Mesenchymal stem cell of Wharton's jelly (primary cell): ENCODE results near the gene DUSP11.

DNA sequence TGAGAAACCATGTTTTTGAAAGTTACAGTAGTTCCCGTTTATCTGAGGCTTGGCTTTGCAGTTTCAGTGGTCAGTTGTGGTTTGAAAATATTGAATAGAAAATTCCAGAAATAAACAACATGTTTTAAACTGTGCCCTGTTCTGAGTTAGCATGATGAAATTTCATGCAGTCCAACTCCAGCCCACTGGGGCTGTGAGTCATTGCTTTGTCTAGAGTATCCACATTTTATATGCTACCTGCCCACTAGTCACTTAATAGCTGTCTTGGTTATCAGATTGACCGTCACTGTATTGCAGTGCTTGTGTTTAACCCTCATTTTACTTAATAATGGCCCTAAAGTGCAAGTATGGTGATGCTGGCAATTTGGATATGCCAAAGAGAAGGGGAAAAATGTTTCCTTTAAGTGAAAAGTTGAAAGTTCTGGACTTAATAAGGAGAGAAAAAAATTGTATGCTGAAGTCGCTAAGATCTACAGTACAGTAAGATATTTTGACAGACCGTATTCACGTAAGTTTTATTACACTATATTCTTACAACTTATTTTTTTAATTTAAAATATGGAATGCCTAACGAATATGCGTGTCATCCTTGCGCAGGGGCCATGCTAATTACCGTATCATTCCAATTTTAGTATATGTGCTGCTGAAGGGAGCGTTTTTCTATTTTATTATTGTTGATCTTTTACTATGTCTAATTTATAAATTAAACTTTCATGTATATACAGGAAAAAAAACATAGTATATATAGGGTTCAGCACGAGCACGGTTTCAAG, 47.8 kb downstream of the ZNF638 start:
- CAGE, long polyA plus RNA = no peak

DNA sequence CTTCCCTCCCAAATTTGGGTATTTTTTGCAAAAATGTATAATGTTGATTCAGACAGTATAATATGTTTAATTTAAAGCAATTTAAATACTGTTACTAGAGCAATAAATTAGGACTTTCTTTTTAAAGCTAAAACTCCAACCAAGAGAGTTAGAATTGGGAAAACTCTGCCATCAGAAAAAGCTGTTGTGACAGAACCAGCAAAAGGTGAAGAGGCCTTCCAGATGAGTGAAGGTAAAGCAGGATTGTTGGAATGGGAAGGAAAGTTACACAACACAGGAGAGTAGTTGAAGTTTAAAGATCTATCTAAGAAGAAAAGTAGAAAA, 38.1 kb upstream of the DYSF start:
- CAGE, long polyA plus RNA = no peak

DNA sequence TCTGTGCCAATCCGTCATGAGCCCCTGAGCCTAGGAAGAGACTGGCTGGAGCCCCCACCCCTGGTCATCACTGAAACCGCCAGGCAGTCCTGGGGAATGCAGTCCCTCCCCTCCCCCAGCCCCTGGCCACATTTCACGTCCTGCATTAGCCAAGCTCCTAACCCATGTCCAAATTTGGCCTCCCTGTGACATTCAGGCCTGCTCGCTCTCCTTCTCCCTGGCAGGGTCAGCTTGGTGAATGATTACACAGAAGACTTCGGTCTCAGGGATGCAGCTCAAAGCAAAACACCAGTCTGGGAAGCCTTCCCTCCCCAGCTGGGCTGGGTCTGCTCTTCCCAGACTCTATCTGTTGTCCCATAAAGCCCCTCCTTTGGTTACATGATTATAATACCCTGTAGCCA, 10.3 kb upstream of the DYSF start:
- CAGE, long polyA plus RNA = no peak

DNA sequence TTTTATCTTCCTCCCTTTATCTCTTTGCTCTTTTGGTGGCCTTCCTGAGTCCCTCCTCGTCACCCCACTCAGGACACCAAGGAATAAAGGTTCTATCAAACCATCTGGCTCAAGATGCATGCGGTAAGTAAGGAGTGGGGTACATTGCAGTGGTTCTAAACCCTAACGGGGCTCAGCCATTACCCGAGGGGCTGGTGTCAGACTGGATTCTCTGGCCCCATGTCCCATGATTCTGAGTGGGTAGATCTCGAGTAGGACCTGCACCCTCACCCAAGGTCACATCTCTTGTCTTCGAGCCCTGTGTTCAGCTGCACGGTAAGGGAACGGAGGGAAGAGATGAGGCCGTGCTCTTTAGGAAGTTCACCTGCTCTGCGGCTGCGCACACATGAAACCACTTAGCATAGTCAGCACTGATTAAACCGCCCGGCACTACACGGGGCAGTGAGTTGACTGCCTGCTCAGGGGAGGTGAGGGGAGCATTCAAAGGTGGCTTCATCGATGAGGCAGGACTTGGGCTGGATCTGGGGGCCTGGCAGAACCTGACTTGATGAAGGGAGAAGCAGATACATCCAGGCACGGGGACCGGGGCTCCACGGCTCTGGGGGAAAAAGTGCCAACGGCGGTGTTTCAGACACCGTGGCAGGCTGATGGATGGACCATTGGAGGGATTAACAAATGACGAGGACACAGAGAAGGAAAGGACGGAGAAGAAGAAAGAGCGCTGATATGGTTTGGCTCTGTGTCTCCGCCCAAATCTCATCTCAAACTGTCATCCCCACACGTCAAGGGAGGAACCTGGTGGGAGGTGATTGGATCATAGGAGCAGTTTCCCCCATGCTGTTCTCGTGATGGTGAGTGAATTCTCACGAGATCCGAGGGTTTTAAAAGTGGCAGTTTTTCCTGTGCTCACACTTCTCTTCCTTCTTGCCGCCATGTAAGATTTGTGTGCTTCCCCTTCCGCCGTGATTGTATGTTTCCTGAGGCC, 248.7 kb downstream of the CYP26B1 start:
- CAGE, long polyA plus RNA = no peak

DNA sequence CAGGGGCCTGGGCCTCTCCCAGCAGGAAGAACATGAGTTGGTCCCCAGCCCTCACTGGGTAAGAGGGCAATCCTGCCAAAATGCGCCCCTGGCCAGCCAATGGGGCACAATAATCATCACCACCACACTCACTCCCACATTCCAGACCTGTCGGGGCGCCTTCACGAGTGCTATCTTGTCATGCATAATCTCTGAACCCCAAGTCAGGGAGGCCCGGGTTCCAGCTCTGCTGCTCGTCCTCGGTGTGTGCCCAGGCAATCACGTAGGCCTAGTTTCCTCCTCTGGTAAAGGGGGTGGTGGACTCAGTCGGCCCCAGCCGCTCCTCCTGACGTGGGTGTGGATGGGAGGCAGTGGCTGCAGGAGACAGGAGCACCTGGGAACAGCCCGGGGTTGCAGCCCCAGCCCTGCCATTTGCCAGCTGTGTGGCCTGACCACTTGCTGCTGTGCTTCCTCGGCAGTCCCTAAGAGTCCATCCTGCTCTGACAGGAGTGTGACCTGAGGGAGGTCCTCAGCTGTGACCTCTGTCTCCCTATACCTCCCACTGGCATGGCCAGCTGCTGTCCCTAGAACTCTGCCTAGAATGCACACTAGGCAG, 115.0 kb downstream of the CYP26B1 start:
- CAGE, long polyA plus RNA = no peak

DNA sequence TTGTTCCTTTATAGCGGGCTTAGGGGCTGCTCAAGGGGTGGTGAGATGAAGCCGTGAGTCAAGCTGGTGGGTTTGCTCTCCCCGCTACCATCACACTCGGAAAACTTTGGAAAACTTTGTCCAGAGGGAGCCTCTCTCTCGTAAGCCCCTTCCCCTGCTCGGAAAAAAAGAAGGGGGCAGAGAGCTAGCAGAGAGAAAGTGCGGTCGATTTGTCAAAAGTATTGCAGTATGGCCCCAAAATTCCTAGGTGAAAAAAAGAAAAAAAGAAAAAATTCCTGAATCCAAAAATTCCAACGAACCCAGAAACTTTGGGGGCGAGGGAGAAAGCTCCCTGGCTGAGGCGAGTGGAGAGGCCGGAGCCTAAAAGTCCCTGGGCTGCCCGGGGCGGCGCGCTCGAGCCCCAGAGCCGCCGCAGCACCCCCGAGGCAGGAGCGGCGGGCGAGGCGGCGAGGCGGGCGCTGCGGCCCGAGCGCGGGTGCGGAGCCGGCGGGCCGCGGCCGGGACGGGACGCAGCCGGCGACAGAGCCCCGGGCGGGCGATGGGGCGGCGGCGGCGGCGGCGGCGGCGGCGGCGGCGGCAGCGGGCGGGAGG, 531 bp upstream of the CYP26B1 start:
- CAGE, long polyA plus RNA = no peak

DNA sequence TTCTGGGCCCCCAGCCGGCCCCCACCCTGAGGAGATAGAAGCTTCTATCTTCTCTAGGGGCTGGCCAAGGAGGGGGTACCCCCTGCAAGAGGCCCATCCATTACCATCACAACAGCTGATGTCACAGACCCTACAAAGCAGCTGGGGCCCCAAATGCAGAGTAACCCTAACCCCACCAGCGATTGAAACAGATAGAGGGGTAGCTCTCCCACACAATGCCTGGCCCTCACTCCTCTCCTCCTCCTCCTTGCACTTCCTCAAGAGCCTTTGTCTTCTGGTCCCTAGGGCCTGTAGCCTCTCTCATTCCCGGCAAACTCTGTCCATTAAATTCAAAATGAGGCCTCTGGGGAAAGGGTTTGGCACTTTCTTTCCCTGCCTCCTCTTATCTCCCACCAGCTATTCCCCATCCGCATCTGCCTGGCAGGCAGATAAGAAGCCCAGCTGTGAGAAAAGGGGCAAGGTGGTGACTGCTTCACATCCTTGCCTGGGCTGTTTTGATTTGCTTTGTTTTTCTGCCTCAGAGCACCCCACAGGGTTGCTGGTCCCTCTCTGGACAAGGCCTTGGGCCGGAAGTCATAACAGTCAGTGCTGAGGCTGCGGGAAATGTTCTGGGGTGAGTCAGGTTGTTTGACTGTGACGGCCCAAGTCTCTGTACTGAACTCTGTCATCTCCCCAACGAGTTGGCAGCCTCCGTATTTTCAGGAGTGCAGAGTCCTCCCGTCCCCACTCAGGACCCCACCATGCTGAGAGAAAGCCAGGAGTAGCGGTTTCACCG, 26.1 kb upstream of the CYP26B1 start:
- CAGE, long polyA plus RNA = no peak

DNA sequence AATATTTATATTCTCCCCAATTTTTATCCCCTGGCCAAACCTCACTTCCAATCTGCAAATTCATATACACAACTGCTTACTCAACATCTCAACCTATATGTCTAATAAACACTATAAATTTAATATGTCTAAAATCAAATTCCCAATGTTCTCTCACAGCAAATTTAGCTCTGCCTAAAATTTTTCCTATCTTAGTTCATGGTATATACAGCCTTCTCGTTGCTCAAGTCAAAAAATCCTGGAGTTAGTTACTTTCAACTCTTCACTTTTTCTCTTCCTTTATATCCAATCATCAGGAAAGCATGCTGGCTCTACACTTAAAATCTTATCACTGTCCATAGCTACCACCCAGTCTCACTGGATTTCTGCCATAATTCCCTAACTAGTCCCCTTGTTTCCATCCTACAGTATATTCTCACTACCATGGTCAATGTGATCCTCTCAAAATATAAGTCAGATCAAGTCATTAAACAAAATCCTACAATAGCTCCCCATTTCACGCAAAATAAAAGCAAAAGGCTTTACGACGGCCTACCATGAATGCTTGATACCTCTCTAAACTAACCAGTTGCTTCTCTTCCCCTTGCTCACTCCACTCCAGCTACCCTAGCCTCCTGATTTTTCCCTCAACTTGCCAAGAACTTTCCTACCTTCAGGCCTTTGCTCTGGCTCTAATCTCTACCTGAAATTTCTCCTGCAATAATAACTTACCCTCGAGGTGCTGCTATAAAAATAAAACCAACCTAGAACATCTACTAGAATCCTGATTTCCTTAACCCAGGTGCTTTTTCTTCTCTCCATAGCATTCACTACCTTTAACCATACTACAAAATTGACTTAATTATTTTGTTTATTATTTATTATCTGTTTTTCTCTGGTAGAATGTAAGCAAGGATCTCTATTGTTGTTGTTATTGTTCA, 337.2 kb downstream of the EXOC6B start:
- CAGE, long polyA plus RNA = no peak

DNA sequence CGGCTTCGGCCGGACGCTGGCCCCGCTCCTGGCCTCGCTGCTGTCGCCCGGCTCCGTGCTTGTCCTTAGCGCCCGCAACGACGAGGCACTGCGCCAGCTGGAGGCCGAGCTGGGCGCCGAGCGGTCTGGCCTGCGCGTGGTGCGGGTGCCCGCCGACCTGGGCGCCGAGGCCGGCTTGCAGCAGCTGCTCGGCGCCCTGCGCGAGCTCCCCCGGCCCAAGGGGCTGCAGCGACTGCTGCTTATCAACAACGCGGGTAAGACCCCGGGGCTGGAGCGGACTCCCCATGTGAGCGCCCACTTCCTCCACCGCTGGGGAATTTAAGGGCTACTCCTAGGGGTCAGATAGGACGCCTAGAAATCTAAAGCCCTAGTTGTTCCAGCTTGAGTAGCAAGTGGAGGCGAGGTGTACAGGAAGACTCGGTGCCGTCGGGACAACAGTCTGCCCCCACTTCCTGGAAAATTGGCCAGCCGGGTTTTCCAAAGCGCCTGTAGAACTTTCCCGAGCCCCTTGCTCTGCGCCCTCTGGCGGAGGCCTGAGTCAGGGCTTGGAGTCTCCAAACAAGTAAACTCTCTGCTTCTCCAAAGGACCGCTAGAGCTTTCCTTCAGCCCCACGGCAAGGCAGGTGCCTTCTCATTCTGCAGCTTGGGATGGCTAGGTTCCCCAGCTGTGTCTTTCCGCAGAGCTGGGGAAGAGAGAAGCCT, 426 bp downstream of the SPR start:
- CAGE, long polyA plus RNA = no peak

DNA sequence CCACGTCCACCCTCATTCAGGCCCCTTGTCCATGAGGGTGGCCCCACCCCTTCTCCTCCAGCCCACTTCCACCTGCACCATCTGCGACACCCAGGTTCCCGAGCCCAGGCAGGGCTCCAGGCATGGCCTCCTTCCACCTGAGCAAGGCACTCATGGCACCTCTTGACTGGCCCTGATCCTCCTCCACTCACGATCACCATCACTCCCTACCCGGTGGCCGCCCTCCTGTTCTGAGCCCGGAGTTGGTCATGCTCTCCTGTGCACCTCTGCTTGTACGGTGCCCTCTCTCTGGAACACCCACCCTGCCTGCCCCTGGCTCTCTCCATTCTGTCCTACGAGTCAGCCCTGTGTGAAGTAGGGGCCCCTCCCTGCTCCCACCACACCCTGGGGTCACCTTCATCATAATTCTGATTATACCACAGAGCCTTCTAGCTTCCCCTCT, 76.9 kb downstream of the SFXN5 start:
- CAGE, long polyA plus RNA = no peak

DNA sequence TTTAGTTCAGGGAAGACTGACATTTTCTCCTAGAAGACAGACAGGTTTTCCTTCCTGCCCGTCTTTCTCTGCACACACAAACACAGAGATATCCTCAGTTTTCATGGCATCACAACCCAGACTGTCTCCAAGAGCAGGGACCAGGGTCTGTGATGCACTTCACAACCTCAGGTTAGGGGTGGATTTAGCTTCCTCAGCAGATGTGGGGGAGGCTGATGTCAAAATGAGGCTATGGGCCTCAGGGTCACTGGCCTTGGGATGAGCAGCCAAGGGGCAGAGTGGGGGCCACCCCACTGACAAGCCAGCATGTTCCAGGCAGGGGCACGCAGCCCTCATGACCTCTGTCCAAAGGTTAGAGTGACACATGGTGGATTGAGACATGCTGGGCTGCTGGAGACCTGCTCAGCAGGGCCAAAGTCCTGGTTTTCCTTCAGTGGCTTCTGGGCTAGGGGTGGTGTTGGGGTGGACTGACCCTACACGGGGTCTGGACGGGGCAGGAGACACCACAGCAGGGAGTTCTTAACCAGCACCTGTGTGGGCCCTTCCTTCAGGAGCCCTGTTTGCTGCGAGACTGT, 70.5 kb downstream of the SFXN5 start:
- CAGE, long polyA plus RNA = no peak

DNA sequence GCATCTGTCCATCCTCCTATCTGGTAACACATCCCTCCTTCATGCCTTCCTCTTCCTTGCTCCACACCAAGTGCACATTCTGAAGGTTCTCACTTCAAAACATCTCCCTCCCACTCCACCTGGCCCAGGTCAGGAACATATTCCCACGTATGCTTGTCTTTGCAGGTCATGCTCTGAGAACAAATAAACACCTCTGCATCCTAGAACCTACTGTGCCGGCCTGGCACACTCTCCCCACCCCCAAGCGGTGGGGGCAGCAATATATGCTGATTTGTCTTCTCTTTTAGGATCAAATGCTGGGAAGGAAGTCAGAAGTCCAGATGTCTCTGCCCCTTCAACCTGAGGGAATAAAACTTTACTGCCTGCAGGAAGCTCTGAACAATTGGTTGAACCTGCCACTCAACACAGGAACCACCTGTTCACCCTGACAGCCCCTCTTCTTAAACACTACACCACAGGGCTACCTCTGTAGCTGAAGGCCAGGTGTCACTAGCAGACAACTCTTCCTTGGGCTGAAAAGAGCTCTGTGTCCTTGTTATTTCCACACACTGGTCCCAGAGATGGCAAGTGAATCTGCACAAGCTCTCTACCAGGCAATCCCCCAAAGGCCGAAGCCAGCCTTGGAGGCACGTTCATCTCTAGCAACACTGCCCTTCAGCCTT, 12.8 kb upstream of the SFXN5 start:
- CAGE, long polyA plus RNA = no peak

DNA sequence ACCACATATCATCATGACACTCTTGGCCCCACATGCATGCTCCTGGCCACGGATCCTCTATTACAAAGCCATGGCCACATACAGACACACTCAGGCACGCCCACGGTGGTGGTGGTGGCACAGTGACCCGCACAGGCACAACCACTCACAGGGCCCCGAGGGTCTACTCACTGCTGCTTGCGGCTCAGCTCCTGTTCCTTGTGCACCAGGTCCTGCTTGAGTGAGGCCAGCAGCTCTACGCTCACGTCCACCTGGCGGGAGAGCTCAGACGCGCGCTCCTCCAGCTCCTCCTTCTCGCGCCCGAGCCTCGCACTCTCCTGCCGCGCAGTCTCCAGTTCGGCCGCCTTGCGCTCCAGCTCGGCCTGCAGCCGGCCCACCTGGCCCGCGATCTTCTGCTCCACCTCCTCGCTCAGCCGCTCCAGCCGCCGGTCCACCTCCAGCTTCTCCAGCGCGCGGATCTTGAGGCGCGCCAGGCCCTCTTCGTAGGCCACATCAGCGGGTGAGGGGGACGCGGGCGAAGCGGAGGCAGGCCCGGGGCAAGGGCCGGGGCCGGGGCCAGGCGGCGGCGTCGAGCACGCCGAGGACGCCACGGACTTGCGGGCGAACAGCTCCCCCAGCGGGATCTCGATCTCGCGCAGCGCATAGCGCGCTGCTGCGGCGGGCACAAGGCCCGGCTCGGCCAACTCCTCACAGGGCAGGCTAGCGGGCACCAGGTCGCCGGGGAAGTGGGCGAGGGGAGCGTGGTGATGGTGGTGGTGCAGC, 15.5 kb downstream of the FBXO41 start:
- CAGE, long polyA plus RNA = no peak

- CAGE, long polyA plus RNA = no peak
These were observed 36.1 kb downstream of the TPRKB start for GRCh38 chr2:73700935-73701634.

GRCh38 chr2:73779083-73780562, at the start of gene DUSP11:
Gene DUSP11 (minus strand): TSS chr2:73780103.
- CAGE, long polyA plus RNA = no peak

DNA sequence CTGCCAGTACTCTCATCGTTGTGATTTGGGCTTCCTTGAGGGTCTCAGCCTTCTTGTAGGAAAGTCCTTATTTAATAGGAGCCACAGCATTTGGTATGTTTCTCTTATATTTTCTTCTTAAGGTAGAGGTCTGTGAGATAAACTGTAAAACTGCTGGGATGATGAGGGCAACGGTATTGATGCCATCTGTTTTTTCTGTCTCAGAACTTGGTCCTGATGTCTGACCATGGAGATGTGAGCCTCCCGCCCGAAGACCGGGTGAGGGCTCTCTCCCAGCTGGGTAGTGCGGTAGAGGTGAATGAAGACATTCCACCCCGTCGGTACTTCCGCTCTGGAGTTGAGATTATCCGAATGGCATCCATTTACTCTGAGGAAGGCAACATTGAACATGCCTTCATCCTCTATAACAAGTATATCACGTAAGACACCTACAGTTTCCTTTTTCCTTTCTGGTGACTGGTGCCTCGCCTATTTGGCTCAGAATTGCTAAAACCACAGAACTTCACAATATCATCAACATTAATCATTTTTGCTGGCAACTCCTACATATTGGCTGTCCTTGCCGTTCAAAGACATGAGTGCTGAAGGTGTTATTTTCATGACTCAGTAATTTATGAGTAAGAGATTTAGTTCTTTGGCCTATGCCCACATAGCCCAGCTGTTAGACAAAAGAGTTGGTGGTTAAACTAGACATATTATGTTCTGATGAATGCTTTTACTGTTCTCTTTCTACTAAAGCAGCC, 2.1 kb downstream of the STAMBP start:
- CAGE, long polyA plus RNA = no peak

DNA sequence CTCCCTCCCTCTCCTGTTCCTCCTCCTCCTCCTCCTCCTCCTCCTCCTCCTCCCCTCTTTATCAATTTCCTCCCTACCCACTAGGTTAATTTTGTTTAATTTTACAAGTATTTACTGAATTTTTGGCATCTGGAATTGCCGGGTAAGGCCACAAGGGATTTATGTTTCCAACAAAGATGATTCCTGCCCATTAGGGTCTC, 6.3 kb upstream of the DGUOK start:
- CAGE, long polyA plus RNA = no peak

DNA sequence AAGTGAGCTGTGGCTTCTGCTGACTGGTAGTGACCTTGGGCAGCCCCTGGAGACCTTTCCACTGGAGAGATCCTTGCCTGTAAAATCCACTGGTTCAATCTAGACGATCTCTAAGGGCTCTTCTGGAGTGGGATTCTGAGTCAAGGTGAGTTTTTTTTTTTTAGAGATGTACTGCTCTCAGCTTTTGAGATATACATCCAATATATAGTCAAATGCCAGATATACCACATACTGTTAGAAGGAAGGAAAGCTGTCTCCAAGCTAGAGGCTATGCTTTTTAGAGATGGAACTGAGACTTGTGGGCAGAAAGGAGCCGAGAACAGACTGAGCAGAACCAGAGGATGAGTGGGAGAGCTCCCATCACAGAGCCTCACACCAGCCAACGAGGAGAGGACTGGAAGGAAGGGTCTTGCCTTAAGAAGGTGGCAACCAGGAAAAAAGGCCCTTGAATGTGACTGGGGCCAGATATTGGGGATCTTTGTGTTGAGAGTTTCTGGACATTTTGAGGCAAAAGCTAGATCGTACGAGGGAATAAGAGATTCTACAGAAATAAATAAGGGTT, 24.7 kb downstream of the DGUOK start:
- CAGE, long polyA plus RNA = no peak

- CAGE, long polyA plus RNA = no peak
These were observed 64.3 kb downstream of the TET3 start for GRCh38 chr2:74048713-74049662.

- CAGE, long polyA plus RNA = no peak
These were observed 52.3 kb downstream of the SLC4A5 start for GRCh38 chr2:74290587-74291628.